H9 (cell line): ENCODE measurements around a stretch of chr10.

DNA sequence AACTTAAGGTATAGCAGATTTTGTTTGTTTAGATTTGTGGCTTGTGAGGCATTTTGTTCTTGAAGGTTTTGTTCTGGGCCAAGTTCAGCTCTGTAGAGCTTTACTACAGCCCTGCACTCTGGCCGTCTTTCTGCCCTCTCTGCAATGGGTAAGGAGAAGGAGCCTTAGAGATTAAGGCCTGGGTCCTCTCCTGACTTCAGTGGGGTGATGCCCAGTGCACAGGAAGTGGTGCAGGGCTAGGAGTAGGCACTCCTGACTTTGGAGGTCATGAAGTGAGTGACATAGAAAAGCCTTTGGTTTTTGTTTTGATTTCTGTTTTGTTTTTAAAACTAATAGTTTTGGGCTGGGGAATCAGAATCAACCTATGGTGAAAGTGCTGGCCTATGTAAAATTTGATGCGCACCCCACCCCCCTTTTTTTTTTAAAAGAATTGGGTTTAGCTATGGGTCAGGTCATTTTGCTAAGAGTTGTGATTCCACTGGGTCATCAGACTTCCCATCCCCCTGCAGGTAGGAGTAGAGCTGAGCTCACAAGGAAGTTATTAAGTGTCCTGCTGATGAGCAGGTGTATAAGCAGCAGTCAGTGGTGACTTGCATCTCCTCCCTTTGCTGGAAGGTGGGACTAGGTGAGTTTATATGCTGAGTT lies 3.9 kb downstream of the PPP2R2D start:
- PRO-cap, result no peak

DNA sequence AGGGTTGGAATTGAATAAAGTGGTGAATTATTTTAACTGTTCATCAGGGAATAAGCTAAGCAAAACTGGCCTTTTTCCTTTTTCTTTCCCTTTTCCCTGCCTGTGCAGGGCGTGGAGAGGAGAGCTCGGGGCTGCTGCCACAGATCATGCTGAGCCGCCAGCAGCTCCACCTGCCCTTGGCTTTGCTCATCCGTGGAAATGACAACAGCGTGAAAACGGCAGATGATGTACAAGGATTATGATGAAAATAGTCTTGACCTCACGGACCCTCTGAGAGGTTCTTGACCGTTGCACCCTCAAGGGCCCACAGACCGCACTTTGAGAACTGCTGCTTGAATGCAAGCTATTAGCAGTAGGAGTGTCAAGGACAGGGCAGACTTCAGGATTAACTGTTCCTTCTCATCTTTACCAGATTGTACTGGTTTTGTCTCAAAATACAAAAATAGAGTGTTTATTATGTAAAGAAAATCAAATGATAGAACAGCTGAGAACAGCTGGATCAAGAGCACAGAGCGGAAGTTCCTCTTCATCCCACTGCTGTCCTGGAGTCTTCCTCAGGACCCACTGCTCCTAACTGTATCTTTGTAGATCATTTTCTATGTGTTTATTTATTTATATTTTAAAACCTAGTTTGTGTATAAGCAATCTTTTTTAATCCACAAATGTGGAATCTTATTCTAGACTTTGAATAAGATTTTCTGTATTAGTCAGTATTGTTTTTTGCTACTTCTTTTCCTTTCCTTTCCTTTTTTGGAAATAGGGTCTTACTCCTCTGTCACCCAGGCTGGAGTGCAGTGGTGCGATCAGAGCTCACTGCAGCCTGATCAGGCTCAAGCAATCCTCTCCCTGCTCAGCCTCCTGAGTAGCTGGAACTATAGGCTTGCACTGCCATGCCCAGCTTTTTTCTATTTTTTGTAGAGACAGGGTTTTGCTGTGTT lies 10.9 kb downstream of the PPP2R2D start:
- PRO-cap, result no peak

GRCh38 chr10:131955304-131956073 lies 26.2 kb downstream of the BNIP3 start:
- PRO-cap, result no peak

DNA sequence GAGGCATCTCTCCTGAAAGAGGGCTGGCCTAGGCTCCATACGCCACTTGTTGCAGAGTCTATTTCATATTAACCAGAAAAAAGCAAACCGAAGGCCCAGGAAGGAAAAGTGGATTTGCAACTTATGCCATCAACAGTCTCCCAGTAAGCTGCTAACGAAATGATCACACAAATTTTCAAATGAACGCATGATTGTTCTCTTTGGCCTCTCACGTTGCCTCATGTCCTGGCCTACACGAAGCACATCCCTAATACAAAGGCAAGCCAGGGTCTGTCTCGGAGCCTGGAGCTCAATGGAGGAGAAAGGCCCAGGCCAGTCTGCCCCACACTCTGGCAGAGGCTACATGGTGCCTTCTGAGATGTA lies 6.1 kb downstream of the BNIP3 start:
- PRO-cap, result no peak

DNA sequence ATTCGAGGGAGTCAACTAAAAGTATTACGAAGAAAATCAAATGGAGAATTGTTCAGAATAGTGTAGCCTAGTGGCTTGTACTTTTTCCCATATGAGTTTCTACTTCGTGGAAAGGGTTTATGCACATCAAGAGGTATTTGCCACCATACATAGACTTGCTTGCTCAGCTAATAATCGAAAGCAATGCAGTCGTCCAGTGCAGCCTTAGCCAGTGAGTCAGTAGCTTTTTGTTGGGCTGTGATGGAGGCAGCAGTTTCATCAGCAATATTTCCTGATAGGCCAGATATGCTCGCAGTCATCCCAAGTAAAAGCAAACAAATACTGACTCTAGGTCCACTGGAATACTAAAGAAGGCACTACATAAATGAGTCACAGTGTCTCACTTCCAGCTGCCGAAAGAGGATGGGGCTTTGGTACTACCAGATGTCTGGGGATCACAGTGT lies 2.0 kb upstream of the BNIP3 start:
- PRO-cap, result no peak

- PRO-cap, result unidirectional peak, minus-strand start at chr10:132037366
Measured at GRCh38 chr10:132037177-132037510, 28.6 kb upstream of the JAKMIP3 start.

DNA sequence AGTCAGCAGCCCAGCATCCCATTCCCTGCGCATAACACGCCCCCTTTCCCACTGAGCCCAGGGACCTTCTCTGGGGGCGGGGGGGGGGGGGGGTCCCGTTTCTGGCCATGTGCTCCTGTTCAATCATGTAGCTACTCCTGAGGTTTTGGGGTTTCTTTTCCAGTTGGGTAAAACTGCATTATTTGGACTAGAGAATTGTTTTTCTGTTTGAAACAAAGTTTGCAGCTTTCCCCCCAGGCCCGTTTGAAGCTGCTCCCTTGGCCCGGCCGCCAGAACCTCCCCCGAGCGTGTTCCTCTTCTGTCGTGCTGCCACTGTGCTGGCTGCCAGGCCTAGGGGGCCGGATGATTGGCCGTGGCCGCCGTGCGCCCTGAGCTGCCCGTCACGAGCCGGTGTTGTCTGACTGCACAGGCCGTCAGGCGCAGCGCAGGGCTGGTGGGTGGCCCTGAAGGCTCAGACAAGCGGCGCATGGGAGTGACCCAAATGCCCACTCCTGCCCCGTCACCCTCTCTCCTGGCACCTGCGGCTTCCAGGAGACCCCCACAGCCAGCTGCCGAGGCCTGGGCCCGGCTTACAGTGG lies 12.9 kb downstream of the JAKMIP3 start:
- PRO-cap, result no peak

- PRO-cap, result bidirectional peak, plus-strand start at chr10:132187637, minus-strand start at chr10:132187495
Measured at GRCh38 chr10:132187404-132187739, 624 bp downstream of the DPYSL4 start.

- PRO-cap, result no peak
Measured at GRCh38 chr10:132375023-132375979, 21.7 kb upstream of the PWWP2B start.

GRCh38 chr10:132420284-132420443 lies 23.2 kb downstream of the PWWP2B start:
- PRO-cap, result no peak

DNA sequence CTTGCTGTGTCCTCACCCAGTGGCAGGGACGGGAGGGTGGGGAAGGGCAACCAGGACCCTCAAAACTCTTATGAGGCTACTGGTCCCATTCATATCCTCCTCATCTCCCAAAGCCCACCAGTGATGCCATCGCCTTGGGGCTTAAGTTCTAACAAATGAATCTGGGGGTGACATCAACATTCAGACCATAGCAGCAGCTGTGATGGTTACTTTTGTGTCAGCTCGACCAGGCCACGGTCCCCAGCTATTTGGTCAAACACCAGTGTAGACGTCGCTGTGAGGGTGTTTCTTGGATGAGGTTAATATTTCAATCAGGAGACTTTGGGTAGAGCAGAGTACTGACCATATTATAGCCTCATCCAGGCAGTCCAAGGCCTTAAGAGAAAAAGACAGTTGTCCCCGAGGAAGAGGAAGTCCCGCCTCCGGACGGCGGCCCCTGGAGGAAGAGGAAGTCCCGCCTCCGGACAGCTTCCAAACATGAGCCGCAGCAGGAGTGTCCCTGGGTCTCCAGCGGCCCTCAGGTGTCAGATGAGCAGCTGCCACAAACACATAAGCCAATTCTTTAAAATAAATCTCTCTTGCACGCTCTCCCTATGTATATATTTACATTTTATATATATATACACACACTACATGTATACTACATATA lies 37.3 kb downstream of the PWWP2B start:
- PRO-cap, result no peak

DNA sequence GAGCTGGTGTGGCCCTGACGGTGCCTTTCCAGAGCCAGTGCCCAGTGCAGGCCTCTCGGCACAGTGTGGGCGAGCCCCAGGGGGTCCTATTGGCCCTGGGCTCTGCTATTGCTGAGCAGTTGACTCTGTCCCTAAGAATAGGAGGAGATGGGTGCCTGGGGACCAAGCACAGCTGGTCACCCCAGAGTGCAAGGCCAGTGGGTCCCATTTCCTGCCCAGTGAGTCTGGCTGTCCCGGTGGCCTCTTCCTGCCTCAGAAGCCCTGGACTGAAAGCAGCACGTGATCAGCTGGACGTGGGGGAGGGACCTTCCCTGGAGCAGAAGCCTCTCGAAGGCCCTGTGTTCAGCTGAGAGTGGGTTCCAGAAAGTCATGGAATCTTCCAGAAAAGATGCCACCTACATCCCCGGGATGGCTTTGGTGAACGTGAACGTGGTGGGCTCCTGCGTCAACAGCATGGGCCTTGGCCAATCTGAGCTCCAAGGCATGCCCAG lies 42.0 kb downstream of the PWWP2B start:
- PRO-cap, result no peak

DNA sequence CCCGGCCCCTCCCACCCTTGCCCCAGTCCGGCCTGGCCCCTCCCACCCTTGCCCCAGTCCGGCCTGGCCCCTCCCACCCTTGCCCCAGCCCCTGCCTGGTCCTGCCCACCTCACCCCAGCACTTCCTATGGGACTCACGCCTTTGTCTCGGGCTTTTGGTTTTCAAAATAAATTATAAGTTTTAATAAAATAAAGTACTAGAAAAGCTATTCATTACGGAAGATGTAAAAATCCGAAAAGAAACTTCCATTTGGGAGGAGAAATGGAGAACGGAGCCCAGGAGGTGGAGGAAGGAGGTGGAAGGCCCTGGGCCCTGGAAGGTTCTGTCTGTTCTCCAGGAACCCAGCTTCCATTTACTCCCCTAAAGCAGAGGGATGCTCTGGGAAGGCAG lies 52.2 kb downstream of the PWWP2B start:
- PRO-cap, result no peak

GRCh38 chr10:132452904-132453546 lies 56.0 kb downstream of the PWWP2B start:
- PRO-cap, result no peak

GRCh38 chr10:132537973-132538326 lies 363 bp downstream of the INPP5A start:
- PRO-cap, result no peak

DNA sequence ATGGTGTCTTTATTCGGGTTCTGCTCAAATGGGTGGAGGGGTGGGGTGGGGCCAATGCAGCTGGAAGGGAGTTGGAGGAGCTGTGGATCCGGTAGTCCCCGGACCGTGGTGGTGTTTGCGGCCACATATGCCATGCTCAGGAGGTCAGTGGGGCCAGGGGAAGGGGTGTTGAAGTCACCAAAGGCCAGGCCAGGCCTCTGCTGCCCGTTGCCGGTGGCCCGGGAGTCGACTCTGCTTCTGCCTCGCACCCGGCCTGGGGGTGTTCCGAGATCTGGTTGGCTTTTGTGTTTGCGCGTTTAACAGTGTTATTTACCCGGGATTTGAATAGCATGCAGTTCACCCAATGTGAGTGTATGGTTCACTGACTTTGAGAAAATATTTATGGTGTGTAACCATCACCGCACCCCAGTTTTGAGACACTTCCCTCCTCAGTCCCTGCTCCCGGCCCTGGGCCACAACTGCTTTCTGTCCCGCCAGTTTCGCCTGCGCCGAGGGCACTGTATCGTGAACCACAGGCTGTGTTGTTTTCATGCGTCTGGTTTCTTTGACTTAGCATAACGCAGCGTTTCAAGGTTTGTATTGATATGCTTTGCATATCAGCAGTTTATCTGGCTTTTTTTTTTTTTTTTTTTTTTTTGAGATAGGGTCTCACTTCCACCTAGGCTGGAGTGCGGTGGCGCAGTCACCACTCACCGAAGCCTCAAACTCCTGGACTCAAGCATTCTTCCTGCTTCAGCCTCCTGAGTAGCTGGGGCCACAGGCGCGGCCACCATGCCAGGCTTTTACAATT lies 10.8 kb downstream of the INPP5A start:
- PRO-cap, result no peak

- PRO-cap, result no peak
Measured at GRCh38 chr10:132586844-132587813, 49.5 kb downstream of the INPP5A start.

GRCh38 chr10:132593394-132593885 lies 55.9 kb downstream of the INPP5A start:
- PRO-cap, result no peak

GRCh38 chr10:132651892-132652302 lies 114.3 kb downstream of the INPP5A start:
- PRO-cap, result no peak

GRCh38 chr10:132679267-132679890 lies 106.6 kb downstream of the NKX6-2 start:
- PRO-cap, result no peak